Aorta (tissue), 1 donor: ENCODE measurements around a stretch of chr17.

DNA sequence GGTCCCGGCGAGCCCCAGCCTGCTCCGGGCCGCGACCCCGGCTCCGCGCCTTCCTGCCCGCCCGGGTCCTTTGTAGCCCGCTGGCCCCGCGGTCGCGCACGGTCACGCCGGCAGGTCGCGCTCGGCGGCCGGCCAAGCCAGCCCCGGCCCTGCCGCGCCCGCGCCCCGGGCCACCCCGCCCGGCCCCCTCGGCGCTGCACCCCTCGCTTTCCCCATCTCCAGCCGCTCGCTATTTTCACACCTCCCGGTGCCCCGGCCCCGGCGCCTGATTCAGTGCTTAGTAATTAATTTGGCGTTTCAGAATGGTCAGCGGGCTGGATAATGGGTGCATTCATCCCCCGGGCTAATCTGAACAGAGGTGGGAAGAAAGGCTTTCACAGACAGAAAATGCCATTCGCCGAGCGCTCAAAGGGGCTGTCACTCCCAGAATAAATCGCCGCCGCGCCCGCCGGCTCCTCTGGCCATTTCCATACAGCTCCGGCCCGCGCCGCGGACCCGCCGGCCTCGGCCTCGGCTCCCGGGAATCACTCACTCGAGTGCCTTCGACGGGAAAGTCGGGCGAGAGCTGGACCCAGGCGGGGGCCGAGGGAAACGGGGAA, 17.8 kb upstream of the NTN1 start:
- PRO-cap = no peak

DNA sequence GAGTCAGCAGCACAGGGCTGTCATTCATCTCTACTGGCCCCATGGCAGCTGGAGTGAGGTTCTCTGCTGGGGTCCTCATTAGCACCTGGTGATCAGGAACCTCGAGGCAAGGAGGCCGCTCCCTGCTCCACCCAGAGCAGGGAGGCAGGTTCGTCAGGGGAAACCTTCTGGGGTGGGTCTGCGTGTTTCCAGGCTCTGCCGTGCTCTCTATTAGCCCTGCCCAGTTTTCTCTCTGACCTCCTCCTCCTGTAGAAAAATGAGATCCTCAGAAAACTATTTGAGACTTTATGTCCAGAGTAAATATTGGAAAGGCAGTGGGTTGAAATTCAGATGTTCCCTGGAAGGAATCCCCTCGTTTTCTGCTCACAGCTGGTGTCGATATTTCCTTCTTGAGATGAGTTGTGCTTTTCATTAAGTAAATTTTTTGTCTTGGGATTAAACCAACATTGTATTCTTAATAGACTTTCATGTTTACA, 7.0 kb downstream of the NTN1 start:
- PRO-cap = no peak

GRCh38 chr17:9056545-9056958, 35.2 kb downstream of the NTN1 start:
- PRO-cap = no peak

- PRO-cap = no peak
Observed at GRCh38 chr17:9057329-9057798, 36.1 kb downstream of the NTN1 start.

DNA sequence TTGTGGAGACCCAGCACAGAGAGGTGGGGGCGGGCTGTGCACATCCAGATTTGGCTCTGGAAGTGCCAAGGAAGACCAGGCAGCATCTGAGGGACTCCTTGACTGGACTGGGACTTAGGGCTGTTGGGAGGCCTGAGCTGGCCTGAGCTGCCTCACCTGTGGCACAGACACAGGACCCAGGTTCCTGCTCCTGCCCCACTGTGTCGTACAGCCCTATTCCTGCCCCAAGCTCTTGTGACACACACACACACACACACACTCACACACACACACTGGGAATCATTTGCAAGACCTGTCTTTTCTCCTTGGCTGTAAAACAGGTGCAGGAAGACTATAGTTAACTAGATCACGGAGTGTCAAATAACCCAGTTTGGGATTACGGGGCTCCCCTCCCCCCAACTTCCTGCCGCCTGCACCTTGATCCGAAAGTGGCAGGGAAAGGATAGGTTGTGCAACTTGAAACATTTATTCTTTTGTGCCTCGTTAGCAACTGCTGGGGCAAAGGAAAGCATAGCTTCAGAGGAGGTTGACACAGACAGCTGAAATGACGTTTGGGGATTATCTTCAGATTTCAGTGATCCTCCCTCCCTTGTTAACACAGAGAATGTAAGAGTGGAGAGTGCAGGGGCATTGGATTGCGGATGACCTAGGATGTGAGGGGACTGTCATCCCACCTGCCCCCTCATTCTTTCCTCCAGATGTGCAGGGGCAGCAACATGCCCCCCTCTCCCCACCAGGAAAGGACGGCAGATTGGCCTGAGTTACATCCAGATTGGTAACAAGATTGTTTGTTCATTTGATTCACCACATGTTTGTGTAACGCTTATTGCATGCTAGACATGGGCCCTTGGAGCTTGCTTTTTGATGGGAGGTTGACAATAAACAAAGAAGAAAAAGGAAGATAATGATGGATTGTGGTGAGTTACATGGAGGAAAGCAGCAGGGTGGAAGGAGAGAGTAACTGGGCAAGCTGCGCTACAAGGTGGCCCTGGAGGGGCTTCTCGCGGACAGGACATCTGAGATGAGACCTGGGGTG, 149.6 kb downstream of the NTN1 start:
- PRO-cap = no peak

GRCh38 chr17:9239138-9239766, 217.9 kb downstream of the NTN1 start:
- PRO-cap = no peak

GRCh38 chr17:9240619-9241591, 219.6 kb downstream of the NTN1 start:
- PRO-cap = bidirectional peak, plus-strand start at chr17:9241041, minus-strand start at chr17:9240868

DNA sequence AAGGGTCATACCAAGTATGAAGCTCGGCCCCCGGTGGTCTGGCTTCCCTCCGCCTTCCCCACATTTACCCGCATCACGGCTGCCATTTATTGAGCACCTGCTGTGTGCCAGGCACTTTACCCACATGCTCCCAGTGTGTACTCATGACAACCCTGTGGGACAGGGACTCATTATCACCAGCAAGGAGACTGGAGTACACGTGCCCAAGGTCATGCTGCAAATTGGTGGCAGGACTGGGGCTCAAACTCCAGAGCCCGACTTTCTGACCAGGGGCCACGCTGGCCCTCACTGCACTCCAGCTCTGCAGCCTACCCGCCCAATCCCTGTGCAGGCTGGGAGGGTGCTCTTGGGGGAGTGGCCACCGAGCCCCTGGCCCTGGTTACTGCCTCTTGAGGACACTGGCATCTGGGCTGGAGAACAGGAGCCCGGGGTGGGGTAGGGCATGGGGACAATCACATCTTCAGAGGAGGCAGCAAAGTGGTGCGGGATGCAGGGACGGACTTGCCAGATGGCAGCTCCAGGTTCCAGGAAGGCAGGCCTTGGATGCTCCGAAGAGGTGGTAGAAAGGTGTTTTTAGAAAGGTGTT, 220.4 kb downstream of the NTN1 start:
- PRO-cap = no peak

- PRO-cap = no peak
Observed at GRCh38 chr17:9242178-9242881, 221.0 kb downstream of the NTN1 start.

GRCh38 chr17:9371965-9372583, 203.5 kb downstream of the STX8 start:
- PRO-cap = no peak

DNA sequence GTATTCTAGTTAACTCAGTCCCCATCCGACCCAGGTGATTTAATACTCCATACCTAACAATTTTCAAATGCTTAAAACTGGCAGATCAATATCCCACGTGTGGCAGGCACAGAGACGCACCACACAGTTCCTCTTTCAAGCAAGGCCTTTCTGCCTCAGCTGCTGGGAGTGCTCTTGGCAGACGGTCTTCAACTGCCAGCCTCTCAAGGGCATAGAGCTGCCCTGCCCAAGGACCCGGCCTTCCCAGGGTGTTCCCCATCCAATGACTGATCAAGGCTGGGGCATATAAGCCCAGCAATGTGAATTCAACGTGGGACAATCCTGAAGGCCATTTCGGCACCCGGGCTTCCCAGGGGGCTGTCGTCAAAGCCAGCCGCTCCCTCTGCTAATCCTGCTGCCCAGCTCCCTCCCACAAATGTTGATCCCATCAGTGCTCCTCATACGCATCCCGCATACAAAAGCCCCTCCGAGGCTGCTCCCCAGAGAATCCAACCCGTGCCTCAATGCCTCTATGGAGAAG, 107.1 kb downstream of the STX8 start:
- PRO-cap = no peak

- PRO-cap = no peak
Observed at GRCh38 chr17:9646273-9646783, 1.0 kb downstream of the USP43 start.

DNA sequence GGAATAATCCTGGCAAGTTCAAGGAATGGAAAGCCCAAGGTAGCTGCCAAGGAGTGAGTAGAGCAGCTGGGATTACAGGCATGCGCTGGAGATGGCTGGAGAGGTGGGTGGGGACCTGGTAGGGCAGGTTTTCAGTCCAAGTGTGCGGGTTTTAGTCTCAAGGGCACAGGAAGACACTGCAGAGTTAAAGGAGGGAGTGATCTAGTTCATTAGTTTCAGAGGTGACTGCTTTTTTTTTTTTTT, 24.4 kb downstream of the USP43 start:
- PRO-cap = no peak

DNA sequence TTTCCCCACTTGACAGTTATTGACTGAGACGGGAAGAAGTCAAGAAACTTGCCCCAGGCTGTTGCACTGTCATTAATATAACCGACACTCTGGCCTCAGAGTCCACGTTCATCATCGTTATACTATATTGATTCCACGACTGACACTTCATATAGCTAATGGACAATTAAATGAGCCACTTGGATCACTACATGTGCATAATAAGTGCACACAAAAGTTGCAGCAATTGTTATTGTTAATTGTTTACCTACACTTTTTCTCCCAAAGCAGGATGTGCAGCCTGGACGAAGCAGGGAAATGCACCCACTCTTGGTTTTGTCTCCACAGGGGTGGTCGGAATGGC, 53.0 kb upstream of the RCVRN start:
- PRO-cap = no peak

- PRO-cap = no peak
Observed at GRCh38 chr17:10013385-10013810, 108.3 kb upstream of the RCVRN start.

GRCh38 chr17:10040555-10040987, 135.5 kb upstream of the RCVRN start:
- PRO-cap = no peak

DNA sequence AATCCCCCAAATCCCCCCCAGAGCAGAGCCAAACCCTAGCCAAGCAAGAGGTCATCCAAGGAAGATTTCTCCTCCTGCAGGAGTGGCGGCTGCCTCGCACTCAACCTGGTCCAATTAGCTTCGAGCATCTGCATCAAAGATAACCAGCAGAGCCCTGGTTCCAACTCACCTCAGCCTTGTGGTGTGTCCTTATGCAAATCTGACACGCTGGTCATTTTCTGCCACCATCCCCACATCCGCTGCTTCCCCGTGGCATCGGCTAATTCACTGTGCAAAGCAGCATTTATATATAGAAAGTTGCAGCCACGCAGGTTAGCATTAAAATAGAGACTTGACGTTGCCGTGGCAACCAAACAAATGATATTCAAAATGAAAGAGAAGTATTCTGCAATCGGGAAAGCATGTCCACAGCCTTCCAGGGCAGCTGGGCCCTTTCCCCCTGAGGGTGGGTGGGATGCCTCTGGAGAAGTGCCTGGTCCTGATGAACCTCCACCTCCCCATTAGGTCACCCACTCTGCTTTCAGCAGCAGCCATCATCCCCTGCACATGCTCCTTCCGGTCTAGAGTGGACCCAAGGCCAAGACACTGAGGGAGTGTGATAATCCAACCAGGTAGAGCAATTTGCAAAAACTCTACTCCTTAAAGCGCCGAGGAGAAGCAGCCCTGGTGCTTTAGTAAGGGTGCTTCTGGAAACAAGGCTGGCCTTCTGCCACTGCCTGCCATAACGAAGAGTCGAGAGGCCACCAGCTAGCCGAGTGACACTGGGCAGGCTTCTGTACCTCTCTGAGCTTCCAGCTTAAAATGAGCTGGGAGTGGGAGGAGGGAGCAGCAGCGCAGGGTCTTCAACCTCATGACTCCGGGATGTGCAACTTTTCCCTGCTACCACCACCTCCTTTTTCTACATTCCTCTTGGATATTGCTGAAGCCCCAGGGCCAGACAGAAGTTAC, 138.6 kb downstream of the GAS7 start:
- PRO-cap = no peak

DNA sequence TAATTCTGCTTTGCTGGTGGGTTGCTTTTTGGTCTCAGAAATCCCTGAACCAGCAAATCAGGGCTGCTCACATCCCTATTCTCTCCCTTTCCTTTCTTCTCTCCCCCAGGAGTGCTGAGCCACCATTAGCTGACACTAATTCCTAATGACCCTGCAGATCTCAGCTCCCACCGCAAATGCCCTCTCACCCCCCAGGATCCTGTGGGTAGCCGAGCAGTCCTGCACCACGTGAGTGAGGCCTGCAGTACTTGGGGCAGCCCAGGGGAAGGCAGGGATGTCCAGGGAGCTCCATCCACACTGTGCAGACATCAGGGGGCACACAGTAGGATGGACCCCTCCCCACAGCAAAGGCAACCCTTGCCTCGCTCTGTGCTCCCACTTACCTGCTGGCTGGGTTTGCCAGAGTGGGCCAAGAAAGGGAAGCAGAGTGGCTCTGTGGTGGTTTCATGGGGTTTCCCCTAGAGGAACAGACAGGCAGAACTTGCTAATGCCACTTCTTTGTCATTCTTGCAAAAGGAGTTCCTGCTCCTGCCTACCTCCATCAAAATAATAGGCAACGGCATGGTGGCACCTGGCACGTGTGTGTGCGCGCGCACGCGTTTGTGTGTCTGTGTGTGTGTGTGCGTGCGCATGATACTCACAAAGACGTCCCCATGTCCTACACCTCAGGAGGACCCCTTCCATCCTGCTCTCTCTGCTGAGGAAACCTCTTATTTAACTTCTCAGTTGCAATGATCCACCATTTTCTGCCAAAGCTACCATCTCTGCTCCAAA, 135.5 kb downstream of the GAS7 start:
- PRO-cap = no peak

DNA sequence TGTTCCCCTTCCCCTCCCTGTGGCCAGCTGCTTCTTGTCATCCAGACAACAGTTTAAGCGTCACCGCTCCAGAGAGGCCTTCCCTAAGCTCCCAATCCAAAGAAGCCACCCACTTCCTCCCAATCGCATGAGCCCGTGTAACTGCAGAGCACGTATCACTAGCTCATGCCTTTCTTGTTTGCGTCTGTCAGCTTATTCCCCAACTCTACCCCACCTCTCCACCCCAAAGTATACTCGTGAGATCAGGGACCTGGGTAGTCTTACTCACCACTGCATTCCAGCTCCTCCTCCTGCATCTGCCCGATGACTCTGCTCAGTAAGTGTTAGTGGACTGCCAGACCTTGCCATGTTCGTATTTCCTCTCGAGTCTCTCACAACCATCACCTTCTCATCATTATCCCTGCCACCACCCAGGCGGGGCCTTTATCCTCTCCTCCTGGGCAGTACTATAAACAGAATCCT, 92.8 kb downstream of the GAS7 start:
- PRO-cap = no peak

DNA sequence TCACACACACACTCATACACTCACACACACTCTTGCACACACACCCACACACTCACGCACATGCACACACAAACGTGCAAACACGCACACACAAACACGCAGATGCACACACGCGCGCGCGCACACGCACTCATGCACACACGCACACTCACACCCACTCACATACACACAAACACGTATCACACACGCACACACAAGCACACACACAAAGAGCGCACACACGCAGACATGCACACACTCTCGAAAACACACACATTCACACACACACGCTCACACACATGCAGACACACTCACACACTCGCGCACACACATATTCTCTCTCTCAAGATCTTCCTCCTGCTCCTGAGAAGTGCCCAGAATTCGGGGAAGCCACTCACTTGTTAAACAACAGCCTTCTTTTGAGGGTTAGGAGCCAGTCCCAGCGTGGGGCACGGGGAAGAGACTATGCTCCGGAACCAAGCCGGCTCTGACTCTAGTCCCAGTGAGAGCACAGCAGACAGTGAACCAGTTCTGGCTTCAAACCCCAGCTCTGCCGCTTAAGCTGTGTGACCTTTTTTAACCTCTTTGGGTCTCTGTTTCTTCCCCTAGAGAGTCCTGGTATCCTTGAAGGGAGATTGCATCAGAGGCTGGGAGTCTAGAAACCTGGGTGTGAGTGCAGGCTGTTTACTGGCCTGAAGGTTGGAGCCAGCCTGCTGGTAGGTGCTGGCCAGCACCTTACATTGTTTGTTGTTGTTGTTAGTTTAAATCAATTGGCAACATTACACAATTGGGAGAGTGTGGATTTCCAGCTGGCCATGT, 71.9 kb downstream of the GAS7 start:
- PRO-cap = no peak